Measurements from ENCODE around the genes CASP2 and TCAF1.

GRCh38 chr7:142805781-142806521, 35.2 kb downstream of the PRSS2 start:
- PRO-cap = no peak

- PRO-cap = no peak
Observed at GRCh38 chr7:142944383-142945039, 5.2 kb downstream of the LLCFC1 start.

GRCh38 chr7:143288132-143288497, at the start of gene CASP2:
Gene CASP2 (plus strand): TSS chr7:143288351.
- PRO-cap = bidirectional peak, plus-strand start at chr7:143288445, minus-strand start at chr7:143288007

GRCh38 chr7:143289549-143289840, 1.3 kb downstream of the CASP2 start:
- PRO-cap = unidirectional peak, minus-strand start at chr7:143289655

DNA sequence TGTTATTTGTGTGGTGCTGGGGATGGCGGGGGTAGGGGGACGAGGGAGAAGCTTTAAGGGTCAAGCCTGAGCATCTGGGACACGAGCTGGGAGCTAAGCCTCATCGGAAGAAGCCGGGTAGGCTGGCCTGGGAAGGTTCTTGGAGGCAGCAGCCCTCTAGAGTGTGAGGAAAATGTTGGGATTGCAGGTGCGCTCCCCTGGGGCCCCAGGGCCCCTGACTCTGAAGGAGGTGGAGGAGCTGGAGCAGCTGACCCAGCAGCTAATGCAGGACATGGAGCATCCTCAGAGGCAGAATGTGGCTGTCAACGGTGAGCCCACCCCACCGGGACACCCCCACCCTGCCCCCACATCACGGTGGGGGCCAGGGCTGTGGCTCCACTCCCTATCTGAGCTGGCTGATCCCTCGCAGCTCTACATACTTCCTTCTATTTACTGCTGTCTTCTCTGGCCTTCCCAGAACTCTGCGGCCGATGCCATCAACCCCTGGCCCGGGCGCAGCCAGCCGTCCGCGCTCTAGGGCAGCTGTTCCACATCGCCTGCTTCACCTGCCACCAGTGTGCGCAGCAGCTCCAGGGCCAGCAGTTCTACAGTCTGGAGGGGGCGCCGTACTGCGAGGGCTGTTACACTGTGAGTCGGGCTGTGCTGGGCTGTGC, 7.0 kb downstream of the ZYX start:
- PRO-cap = no peak

DNA sequence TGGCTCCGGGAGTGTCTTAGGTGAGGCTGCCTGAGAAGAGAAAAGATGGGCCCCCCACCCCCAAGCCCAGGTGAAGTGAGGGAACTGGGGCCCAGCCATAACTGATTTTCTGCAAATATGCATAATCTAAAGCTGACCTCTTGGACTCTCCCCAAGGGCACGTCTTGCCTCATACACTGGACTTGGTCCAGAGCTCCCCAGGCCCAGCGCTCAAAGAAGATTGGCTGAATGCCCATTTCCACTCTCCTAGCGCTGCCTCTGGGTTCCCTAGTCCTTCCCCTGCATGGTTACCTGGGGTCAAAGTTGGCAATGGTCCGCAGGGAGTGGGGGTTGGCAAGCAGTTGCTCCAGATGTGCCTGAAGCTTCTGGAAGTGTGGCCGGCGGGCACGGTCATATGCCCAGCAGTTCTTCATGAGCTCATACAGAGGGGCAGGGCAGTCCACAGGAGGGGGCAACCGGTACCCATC, 12.3 kb downstream of the ZYX start:
- PRO-cap = no peak

DNA sequence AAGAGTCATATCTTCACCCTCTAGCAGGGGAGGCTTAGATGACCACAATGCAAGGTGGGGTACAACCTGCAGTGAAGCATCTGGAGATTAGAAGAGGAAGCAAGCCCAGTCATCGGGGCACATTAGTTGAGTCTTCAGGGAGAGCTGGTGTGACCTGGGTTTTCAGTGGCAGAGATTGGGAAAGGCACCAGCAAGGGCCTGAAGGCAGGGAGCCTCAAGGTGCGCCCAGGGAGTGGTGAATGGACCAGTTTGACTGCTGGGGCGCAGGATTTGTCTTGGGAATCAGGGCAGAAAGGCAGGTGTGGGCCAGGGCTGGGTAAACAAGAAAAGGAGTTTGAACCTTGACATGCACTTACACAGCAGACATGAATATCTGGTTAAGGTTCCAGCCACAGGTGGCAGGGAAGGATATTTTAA, 574 bp upstream of the EPHA1 start:
- PRO-cap = no peak

GRCh38 chr7:143410421-143411138, 1.9 kb upstream of the EPHA1 start:
- PRO-cap = no peak

- PRO-cap = no peak
Observed at GRCh38 chr7:143522555-143522870, 44.8 kb downstream of the TAS2R41 start.

DNA sequence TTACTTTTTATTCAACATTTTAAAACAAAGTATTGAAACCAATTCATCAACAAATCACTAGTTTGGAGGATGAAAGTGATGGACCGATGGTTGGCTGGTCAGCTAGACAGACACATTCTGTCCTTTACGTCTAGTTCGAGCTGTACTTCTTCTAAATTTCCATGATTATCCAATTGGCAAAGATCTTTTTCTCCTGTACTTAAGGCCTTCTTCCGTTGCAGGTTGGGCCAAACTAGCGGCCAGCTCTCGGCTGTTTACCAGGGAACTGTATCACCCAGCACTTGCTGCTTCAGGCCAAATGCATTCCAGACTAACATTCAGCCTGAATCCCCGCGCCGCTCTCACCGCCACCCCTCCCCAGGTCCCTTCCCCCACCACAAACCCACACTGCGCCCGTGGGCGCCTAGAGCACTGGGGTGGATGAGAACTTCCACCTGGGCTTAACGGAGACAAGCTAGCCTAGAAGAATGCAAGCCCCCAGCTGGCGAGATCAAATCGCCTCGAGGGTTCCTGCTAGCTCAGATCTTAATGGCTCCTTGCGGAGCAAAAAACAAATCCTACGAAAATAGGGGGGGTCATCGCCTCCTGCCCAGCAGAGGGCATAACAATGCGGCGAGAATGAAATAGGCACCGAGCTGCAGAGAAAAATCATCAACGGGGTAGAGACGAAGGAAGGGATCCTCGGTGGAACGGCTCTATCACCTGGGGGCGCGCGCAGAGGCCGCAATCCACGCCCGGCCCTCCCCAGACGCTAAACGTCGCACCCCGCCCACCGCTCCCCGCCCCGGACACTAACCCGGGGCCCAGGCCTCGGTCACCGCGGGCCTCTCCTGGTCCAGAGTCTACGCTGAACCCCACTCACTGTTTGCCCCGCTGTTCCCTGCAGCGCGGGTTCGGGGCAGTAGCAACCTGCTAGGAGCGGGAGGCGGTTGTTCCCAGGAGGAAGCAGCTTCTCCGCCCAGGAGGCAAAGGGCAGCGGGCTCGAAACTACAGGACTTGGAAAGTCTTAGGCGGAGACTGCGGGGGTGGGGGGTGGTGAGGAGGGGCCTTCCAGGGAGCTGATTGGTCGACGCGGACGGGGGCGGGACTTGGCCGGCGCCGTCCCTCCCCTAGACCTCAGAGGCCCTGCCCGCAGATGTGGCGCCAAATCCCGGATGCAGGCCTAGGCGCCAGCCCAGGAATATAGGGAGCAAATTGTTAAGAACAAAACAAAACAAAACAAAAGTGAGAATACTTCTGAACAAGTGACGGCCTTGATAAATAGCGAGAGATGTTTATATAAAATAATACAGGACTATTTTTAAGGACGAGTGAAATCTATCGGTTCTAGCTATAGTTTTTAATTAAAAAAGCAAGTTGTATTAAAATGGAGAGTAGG, at the start of gene TCAF1:
Gene TCAF1, minus strand, starts transcription at position 1,012 of the 1,378 bp plus-strand sequence.
- PRO-cap = unidirectional peak, plus-strand start at position 662 of the sequence; bidirectional peak, plus-strand start at position 1,146 of the sequence, minus-strand start at position 998 of the sequence

- PRO-cap = no peak
Observed at GRCh38 chr7:144363025-144363393, 7.8 kb downstream of the ARHGEF5 start.

DNA sequence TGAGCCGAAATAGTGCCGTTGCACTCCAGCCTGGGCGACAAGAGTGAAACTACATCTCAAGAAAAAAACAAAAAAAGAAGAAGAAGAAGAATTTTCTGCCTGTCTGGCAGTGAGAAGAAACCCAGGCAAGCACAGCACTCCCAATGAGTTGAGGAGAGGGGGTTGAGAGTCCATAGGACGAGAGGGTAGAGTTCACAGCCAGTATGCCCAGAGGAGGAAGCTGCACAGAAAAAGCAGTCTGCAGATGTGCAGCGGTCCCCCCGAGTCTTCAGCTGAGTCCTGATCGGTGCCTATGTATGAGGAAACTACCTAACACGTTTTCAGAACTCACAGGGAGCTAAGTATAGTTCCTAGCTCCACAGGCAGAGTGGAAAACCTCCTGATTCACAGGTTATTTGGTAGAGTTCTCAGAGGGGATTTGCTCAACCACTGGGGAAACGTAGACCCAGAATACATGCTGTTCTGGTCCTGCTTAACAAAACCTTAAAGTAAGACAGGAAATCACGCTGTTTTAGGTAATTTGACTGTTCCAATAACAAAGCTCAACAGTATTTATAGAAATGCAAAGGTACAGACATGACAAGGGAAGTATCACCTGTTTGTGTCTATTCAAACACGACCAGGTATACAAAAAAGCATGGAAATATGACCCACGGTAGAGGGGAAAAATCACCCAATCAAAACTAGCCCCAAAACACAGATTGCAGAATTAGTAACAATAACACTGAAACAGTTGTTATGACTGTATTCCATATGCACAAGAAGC, 271.2 kb upstream of the CNTNAP2 start:
- PRO-cap = no peak

DNA sequence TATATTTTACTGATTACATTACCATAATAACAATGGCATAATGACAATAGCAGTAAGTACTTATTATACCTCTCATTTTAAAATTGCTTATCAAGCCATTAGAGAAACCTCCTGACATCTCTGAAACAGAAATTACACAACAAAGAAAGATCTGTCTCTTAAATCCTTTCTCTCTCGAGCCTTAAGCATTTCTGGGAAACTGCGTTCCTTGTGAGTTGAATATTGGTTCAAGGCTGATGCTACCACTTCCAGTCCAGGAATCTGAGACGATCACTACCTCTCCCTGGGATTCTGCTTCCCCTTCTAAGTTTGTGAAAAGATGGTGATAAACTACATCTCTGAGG, 334.9 kb upstream of the C7orf33 start:
- PRO-cap = no peak

GRCh38 chr7:148732812-148733342, 34.2 kb downstream of the CUL1 start:
- PRO-cap = no peak

GRCh38 chr7:148940483-148941378, 56.6 kb upstream of the EZH2 start:
- PRO-cap = bidirectional peak, plus-strand start at chr7:148941488, minus-strand start at chr7:148941198

GRCh38 chr7:148966672-148967105, 61.6 kb downstream of the PDIA4 start:
- PRO-cap = no peak

DNA sequence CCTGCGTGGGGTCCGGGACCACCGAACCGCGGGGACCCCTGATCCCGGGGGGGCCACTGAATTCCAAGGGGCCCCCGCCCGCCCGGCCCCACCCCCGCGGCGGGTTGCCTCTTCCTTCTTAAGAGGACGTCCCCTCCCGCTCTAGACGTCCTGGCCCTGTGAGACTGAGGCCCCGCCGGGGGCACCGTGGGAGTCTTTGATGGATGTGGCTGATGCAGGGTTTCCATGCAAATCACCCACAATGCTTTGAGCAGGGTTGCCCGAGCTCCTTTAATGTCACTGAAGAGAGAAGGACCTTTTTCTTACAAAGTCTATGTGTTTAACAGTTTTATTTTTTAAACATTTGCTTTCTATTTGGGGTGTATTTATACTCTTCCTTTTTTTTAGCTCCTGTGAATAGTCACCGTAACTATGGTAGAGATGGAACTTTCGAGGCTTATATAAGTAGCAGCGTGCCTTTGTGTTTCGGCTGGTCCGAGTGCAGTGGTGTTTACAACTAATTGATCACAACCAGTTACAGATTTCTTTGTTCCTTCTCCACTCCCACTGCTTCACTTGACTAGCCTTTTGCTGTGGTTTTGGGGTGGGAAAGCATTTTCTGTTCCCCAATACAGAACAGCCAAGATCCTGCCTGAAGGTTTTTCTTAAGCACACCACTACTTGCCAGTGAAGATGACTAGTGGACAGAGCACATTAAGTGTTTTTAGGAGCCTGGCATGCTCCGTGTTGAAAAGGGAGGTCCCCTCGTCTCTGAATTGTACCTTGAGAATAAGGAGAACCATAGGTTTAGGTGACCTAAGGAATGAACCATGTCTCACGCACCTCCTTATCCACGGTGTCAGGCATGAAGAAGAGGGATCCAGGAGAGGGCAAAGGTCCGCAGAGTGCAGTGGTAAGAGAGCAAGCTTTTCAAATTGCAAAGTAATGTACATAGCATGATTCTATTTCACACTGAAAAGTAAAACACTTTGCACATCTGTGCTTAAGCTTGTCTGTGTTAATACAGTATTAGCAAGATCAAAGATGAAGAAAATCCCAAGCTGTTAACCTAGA, 44.7 kb downstream of the PDIA4 start:
- PRO-cap = bidirectional peak, plus-strand start at position 461 of the sequence, minus-strand start at position 166 of the sequence

- PRO-cap = no peak
Observed at GRCh38 chr7:149127779-149128152, 1.6 kb upstream of the ZNF425 start.

DNA sequence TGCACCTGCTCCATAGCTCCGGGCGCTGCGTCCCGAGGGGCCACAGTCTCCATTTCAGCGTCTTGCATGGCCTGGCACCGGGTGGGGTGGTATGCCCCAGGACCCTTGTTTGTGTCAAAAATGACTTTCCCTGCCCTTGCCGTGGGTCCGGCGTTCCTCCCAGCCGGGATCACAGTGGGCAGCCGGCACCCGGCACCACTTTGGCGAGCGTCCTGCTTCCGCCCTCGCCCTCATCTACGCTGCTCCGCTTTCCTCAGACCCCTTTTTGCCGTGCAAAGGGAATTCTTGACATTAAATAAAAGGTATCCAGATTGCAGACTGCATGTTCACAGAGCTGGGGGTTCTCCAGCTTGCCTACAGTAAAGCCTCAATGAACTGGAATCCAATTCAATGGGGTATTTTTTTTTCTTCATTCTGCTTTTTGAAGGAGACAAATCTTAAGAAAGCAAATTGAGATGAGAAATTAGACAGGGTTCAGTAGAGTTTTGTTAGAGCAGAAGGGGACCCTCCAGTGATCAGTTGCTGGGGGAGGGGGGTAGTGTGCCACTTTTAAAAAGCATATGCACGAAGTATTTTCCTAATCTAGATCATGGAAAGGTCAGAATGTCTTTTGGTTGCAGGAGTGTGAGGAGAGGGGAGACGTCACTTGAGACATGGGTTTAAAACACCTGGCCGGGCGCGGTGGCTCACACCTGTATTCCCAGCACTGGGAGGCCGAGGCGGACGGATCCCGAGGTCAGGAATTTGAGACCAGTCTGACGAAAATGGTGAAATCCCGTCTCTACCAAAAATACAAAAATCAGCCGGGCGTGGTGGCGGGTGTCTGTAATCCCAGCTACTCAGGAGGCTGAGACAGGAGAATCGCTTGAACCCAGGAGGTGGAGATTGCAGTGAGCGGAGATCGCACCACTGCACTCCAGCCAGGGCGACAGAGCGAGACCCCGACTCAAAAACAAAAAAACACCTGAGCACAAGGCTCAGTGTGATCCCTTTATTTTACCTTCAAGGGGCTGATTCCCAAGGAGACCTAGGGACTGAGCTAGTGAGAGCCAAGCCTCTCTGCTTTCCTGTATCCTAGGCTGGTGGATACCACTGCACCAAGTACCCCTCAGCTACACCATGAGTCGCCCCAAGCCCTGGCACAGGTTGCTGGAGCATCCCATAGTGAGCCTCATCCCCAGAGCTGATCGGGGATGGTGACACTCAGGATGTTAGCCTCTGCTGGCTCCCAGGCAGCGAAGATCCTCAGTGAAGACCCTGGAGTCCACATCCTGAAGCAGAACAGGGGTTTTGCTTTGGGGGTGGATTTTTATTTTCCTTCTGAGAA, 13.1 kb upstream of the ZNF212 start:
- PRO-cap = no peak

DNA sequence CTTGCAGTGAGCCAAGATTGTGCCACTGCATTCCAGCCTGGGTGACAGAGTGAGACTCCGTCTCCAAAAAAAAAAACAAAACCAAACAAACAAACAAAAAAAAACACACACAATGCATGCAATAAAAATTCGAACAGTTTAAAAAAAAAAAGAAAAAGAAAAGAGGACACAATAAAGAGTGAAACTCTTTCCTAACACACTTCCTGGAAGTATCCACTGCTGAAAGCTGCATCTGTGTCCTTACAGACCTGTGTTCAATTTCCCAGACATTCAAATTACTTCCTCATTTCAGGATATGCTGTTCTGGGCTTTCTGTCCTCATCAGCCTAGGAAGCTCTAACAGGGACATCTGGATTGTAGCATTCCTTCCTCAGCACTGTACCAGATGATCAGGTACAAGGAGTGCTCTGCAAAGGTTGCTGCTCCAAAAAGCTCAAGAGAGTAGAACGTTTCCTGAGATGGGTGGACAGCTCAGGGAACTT, 10.8 kb upstream of the ZNF212 start:
- PRO-cap = no peak

Data from vermiform appendix (tissue), 1 donor.